Measurements from ENCODE around the genes ATP5MC2 and GPR84.

DNA sequence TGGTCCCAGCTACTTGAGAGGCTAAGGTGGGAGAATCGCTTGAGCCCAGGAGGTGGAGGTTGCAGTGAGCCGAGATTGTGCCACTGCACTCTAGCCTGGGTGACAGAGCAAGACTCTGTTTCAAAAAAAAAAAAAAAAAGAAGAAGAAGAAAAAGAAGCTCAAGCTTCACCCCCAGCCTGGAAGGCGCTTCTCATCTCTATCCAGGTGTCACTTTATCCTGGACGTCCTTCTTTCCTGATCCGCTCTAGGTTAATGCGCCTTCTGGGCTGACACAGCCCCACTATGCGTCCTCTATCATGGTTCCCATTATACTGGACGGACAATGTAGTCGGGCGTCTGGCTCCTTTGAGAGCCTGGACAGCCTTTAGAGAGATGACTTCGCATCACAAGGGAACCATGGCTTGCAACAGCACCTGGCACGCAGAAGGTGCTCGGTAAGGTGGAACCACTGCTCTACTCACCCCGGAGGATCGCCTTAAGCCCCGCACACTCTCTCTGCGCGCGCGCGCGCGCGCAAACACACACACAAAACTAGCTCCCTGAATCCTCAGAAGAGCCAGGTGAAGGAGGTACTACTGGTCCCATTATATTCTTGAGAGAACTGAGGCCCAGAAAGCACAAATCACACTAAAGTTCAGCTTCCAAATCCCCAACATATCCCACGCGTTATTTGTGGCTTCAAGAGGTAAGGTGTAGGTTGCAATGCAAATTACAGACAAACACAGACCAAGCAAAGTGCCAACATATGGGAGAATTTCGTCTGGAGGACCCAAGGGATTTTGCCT, 7.1 kb downstream of the MAP3K12 start:
- CAGE, long polyA plus RNA = no peak
- RRBS = no CpG with 5 or more reads among the region's 27 CpGs

DNA sequence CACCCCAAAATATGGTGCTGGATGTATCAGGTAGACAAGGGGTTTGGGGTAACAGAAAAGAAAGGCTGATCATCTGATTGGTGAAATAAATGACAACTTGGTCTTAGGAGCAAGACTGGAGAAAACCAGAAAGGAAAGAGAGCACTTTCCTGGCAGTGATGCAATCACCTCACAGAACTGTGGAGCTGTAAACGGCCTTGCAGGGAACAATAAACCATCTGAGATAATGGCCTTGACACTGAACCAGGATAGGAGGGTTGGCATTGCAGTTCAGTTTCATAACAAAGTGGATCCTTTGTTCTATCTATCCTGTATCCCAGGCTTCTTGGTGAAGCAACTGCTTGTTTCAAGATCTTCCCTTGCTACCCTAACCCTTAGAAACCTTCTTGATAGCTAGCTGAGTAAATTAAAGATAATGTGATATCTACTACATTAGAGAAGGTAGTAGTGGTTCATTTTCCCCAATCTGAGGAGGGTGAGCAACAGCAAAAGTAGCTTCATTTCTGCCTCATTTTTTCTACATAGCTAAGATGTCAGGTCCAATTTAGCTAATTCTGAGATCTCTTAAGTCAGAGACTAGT, 31.2 kb upstream of the NPFF start:
- CAGE, long polyA plus RNA = no peak
- RRBS = no CpG with 5 or more reads among the region's 1 CpG

GRCh38 chr12:53674838-53675367, 980 bp downstream of the ATP5MC2 start:
- CAGE, long polyA plus RNA = no peak
- RRBS = no CpG with 5 or more reads among the region's 2 CpGs

DNA sequence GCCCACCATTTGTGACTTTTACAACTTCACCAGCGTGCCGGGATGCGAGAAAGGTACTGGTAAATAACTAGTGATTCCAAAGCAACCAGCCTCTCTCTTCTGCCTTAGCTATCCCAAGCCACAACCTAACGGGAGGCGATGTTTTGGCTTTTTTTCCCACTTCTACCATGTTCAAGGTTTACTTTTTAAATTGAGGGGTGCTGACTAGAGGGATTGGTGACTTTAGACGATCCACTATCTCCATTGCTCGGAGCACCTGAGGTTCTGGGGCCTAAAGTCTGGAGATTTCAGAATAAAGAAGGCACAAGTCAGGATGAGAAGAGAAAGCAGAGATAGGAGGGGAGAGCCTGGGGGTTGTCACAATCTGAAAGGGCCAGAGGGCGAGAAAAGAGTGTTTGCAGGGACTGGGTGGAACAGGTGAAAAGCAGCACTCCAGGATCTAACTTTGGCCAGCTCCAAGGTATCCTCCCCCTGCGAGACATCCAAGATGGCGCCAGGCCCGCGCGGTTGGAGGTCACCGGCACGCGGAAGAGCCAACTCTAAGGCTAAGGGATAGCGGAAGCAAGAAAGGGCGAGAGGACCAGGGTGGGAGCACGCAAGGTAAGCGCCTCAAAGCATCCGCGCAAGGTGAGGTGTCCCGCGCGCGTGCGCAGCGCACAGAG, 384 bp downstream of the ATP5MC2 start:
- CAGE, long polyA plus RNA = no peak
- RRBS = no CpG with 5 or more reads among the region's 28 CpGs

DNA sequence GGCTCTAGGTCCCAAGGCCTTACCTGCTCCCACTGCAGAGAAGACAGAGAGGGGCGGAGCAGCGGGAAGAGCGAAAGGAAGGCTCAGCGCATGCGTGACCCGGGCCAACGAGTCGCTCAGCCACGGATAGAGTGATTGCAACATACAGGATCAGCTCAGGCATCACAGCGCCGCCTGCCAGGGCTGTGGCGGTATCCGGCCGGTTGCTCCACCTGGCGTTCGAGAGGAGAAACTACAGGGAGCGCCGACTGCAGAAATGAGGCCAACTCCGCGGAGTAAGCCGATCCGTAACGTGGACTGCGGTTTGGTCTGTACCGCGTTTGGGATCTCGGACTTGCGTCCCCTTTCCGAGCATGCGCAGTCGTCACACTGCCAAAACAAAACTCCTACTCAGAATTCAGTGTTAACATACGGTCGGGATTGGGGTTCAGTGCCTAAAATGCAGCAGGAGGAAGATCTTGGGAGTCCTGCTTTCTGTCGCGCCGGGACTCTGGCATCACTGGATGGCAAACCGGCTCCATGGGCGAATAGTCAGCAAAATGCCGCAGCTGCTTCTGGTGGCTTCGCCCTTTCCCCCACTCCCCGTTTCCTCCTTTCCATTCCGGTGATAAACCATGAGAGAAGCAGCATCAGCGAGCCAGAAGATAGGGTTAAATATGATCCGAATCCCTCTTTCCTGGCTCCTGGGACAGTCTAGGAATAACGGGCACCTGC, at the start of gene ATP5MC2:
Gene ATP5MC2 (minus strand): TSS at position 54 of the 714 bp plus-strand sequence.
- CAGE, long polyA plus RNA = start-site peak on the minus strand centred at position 56 of the sequence, 45 bp wide, 7,590 and 6,650 reads in 2 replicates
- RRBS = 4% methylated on average over 13 of the region's 45 CpGs

- CAGE, long polyA plus RNA = no peak
- RRBS = 4% methylated on average over 20 of the region's 69 CpGs
These were observed 1.5 kb downstream of the HOXC11 start for GRCh38 chr12:53974140-53975155.

GRCh38 chr12:53975156-53975497, 2.2 kb downstream of the HOXC11 start:
- CAGE, long polyA plus RNA = no peak
- RRBS = 52% methylated on average over 12 of the region's 17 CpGs

DNA sequence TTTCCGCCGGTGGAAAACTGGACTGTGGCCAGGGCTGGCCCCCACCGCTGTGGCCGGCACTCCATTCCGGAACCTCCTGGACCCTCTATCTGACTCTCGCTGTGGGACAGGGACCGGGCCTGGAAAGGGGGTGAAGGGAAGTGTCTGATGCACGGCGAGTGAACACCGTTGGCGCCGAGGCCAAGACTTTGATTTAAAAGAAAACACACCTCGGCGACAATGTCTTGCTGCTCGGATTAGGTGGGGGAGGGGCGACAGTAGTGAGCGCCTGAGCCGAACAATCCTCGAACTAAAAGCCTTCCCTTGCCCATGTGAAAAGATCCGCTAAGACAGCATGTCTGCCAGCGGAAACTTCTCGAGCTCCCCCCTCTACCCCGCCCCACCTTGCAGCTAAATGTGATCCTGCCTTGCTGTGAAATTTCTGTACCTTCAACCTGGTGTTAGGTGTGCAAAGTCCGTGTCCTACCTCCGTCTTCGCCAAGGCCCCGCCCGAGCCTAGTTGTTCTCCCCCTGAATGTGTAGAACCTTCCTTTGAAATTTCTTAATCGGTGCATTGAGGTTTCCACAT, 2.7 kb downstream of the HOXC11 start:
- CAGE, long polyA plus RNA = no peak
- RRBS = 58% methylated on average over 5 of the region's 29 CpGs

DNA sequence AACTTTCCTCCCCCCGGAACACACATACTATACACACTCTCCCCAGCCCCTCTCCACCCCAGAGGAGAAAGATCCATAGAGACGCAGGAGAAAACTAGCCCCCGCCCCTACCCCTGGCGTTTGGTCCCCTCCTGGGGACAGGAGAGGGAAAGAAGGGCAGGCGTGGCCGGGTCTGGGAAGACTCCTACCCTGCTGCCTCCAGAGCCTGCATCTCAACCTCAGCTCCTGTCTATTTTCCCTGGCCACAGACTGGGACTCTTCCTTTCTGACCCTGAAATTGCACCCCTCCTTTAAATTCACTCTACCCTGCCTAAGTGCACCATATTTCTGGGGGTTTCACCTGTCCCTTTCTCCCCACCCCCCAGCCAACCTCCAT, 1.6 kb upstream of the HOXC9 start:
- CAGE, long polyA plus RNA = no peak
- RRBS = no CpG with 5 or more reads among the region's 6 CpGs

- CAGE, long polyA plus RNA = no peak
- RRBS = no CpG with 5 or more reads among the region's 15 CpGs
These were observed 24.3 kb downstream of the HOXC4 start for GRCh38 chr12:54077790-54078519.

DNA sequence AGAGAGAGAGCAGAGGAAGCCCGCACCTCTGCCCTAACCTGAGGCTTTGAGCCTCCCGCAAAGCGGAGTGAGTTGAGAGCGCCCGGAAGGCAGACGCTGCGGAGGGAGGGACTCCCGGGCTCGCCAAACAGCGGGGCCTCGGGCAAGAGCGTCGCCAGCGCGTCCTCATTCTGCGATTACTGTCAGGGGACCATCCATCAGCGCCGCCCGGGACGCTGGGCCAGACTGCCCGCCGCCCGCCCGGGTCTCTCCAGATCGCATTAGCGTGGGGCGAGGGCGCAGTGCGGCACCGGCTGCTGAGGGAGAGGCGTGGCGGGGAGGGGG, 36.7 kb downstream of the HOXC4 start:
- CAGE, long polyA plus RNA = no peak
- RRBS = 2% methylated on average over 3 of the region's 32 CpGs

DNA sequence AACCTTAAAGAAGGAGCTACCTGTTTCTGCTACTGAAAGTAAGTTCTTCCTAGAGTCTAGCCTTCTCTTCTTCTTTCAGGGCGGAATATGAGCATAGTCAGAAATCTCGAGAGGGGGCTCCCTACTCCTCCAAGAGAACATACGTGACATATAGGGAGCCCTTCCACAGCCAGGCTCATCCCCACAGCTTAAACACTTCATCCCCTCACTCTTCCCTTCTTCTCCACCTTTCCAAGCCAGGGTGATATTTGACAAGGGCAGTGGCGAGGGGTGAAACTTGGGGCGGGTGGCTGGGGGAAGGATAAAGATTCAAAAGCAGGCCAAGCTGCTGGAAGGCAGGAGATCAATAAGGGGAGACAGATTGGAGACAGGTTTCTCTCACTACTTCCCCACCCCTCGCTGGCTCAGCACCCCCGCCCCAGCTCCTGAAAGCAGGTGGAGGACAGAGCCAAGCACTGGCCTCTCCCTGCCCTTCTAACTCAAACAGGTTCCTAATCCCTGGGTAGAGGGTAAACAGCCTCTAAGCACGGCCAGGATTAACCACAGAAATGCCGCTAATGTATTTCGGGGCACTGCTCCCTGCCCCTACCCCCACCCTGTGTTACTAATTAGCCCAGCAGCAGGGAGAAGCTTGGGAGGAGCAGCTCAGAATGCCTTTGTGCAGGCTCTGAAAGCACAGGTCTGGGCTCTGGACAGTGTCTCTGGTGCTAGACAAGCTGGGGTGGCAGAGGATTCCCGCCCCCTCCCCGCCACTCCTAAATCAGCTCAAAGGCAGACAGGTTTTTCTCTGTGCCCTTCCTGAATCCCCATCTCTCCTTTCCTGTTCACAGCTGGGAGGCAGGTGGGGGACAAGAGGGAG, 53.3 kb downstream of the SMUG1 start:
- CAGE, long polyA plus RNA = no peak
- RRBS = no CpG with 5 or more reads among the region's 12 CpGs

DNA sequence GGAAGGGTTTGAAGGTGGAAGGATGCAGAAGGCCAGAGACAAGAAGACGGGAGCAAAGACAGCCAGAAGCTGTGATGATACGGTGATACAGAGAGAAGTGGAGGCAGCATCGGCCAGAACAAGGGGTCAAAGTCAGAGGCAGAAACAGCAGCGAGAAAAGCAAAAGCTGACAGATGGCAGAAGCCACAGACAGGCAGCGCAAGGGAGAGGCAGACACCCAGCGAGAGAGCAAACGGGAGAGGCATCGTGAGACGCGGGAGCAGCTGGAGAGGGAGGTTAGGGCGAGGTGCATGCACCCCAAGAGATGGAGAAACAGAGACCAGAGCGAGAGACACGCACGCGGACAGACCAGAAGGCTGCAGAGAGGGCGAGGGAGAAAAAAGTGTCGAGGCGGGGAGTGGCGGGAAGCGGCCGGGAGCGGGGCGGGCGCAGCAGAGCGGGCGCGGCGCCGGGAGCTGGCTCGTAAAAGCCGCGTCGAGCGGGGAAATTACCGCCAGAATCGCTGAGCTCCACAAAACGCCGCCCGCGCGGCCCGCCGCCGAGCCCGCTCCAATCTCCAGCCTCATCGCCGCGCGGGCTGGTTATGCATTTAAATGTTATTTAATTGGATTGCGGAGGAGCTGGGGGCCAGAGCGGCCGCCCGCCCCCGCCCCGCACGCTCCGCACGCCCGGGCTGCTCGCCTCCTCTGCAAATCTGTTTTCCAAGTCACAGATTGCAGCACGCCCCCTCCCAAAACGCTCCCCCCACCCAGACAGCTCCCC, 15.6 kb downstream of the SMUG1 start:
- CAGE, long polyA plus RNA = no peak
- RRBS = 2% methylated on average over 9 of the region's 62 CpGs

DNA sequence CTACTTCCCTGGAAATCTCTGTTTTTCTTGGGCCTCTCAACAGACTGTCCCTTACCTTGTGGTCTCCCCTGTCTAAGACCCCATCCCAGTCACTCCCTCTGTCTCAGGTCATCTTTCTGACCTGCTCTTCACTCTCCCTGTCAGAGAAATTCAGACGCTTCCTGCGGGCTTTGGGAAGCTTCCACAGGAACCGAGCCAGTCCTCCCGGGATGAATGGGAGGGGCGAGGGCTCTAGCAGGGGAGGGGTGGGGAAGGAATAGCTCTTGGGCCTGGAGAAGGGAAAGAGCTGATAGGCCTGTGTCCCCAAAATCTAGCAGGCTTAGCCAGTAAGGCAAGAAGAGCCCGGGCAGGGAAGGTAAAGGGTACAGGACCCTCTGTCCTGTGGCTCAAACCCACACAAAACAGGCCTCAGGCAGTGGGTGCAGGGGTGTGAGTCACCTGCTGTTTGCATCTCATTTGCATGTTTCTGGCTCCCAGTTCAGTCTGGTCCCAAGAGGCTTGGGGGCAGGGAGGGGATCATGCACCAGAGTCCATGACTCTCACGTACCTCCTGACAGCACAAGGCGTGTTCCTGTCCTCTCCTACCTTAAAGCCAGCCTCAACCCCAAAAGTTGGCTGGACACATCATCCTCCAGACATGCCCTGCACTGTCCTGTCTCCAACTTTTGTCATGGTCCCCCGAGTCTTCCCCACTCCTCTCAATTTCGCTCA, 8.7 kb upstream of the SMUG1 start:
- CAGE, long polyA plus RNA = no peak
- RRBS = no CpG with 5 or more reads among the region's 10 CpGs

GRCh38 chr12:54220196-54220617, 31.4 kb upstream of the SMUG1 start:
- CAGE, long polyA plus RNA = no peak
- RRBS = no CpG with 5 or more reads among the region's 11 CpGs

- CAGE, long polyA plus RNA = no peak
- RRBS = no CpG with 5 or more reads among the region's 4 CpGs
These were observed 43.4 kb upstream of the SMUG1 start for GRCh38 chr12:54231983-54232750.

DNA sequence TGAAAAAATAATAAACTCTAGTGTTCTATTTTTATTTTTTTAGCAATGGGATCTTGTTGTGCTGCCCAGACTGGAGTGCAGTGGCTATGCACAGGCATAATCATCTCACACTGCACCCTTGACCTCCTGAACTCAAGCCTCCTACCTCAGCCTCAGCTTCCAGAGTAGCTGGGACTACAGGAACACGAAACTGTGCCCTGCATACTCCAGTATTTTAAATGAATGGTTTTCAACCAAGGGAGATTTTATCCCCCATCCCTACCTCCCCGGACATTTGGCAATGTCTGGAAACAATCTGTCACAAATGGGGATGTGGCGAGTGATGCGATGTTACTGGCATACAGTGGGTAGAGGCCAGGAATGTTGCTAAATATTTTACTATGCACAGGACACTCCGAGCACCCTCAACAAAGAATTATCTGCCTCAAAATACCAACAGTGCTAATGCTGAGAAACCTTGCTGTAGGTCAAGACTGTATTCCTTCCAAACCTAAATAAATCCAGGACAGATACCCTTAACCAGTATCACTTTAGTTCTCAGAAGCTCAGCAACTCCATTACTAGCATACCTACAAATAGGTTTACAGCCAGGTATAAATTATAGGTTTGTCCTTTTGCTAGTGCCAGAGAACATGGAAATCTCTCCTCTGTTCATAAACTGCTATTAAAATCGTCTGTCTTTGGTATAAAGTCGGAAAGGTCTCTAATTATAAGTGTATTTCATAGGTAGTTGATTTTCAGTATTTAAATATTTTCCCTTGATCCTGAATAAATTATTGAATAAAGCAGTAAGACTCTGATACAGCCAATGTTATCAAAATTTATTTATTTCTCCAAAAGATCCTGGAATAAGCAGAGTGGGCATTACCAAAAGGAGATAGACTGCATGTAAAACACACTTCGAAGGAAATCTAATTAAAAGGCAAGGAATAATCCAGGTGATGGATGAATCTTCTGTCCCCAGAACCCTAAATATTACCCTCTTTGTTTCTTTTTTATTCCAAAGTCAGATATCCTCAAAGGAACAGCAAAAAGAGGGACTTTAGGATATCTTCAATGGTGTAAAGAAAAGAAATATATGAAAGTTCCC, 1.8 kb downstream of the CBX5 start:
- CAGE, long polyA plus RNA = no peak
- RRBS = no CpG with 5 or more reads among the region's 8 CpGs

DNA sequence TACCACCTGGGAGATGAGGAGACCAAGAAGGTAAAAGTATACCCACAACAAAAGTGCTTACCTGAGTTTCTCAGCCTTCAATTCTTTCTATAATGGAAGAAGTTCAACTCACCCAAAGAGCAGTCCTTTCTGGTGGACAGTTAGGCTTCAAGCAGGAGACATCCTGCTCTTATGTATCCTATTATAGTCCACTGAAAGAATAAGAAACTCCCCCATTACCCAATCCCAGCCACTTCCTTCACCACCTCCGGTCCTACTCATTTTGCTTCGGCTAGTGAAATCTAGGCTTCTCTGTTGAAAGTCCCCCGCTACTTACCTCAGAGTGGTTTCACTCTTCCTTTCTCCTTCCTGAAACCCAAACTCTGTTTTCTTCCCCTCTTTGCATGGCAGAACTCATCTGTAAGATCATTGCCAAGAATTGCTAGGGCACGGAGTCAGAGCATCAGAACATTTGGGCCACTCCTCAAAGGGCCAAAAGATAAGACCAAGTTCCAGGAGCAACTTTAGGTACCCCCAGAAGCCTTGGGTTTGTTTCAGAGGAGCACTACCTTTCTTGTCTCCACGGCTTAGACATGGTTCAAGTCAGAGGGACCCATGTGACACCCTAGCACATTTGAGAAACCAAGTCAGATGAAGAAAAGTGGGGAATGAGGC, at the start of gene GPR84:
Gene GPR84 (minus strand): TSS at position 155 of the 654 bp plus-strand sequence.
- CAGE, long polyA plus RNA = no peak
- RRBS = no CpG with 5 or more reads among the region's 5 CpGs

GRCh38 chr12:54367788-54368330, 3.6 kb upstream of the GPR84 start:
- CAGE, long polyA plus RNA = no peak
- RRBS = no CpG with 5 or more reads among the region's 2 CpGs

DNA sequence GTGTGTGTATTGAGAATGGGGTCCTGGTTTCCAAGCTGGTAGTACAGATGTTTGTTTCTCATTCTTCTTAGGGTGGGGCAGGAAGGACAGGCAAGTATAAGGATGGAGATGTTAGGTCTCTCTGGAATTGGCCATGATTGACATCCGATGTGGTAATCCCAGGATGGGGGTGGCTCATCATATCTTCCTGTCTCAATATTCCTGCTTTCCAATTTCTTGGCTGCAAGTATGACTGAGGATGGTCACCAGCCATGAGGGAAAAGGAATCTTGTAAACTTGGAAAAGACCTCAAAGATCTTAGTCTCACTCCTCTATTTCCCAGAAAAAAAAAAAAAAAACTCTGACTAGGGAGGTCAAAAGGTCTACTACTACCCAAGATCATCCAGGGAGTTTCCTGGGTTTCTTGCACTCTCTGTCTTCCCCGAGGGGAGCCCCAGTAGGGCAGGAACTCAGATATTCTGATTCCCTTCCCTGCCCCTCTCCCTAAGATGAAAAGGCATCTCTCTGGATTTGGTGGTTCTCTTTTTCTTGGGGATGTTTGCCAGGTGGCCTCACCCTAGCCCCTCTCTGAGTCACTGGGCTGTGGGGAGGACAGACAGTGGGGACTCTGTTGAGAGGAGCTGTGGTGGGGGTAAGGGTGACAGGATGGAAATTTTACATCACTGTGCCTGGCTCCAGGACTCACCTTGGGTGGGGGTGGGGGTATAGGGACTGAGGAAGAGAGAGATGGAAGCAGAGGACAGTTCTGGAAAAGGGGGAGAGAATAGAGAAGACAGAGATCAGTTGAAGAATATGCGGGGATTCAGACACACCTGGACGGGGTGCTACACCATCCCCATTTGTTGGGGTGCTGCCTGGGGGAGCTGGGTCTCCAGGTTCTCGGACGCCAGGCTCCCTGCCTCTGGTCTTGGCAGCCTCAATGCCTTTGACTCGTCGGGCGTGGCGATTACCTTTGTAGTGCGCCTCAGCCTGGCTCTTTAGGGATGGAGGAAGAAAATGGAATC, 9.2 kb upstream of the GPR84 start:
- CAGE, long polyA plus RNA = no peak
- RRBS = no CpG with 5 or more reads among the region's 11 CpGs

Measured in osteoblast (primary cell).